Gallbladder (tissue), 1 donor: Measurements from ENCODE around the gene FAM25G.

DNA sequence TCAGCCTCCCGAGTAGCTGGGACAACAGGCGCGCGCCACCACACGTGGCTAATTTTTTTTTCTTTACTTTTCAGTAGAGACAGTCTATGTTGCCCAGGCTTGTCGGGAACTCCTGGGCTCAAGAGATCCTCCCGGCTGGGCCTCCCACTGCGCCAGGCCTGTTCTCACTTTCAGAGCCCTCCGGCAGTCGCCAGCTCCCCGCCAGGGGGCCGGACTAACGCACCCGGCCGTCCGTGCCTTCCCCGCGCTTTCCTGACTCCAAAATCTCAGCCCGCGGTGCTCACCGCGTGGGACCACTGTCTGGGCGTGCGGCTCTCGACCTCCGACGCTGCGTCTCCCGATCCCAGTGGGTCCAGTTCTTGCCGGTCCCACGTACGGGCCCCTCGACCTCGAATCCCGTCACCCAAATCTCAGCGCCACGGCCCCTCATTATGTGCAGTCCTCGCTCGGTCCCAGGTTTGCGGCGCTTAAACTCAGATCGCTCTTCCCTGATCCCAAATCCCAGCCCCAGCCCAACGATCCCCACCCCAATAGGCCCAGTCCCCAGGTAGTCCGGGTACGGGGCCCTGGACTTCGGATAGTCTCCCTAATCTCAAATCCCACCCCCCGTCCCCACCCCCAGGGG, 837 bp downstream of the HNRNPF start:
- PRO-cap: bidirectional peak, plus-strand start at position 261 of the sequence, minus-strand start at position 220 of the sequence

- PRO-cap: no peak
Measured at GRCh38 chr10:43816223-43816612, 167.5 kb upstream of the ZNF32 start.

DNA sequence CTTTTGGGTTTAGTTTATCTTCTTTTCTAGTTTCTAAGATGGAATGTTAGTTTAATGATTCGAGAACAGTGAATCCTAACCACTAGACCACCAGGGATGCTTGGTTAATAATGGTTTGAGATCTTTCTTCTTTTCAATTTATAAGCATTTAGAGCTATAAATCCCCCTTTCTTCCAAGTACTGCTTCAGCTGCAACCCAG, 302.2 kb upstream of the ZNF32 start:
- PRO-cap: unidirectional peak, minus-strand start at position 99 of the sequence

DNA sequence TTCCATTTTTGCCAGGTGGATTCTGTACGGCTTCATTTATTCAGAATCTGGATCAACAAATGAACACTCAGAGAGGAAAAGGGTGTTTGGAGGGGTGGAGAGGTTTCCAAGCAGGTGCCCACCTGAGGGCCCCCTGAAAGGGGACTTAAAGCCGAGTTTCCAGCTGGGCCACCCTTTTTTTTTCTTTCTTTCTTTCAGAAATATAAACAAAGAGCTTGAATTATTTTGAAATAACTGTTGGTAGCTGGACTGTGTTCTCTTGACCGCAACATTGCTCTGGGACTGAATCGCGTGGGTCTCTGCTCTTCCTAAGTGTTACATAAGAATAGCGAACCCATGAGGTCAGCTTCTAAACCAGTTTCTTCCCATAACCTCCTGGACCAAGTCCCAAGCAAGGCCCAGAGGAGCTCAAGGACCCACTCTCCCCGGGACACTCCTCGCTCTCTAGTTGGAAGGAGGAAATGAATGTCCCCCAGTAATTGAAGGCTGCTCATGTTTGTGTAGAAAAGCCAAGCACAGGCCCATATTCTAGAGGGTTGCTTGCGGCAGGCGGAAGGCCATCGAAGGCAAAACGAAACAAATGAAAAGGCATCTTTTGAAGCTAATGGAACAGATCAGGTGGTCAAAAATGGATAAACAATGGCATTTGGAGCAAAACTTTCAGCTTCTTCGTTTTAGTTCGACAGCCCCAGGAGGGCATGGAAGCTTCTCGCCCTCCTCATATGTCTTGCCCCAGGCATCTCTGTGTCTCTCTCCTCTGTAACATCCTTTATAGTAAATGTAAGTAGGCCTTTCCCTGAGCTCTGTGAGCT, 91.0 kb downstream of the CXCL12 start:
- PRO-cap: bidirectional peak, plus-strand start at position 401 of the sequence, minus-strand start at position 278 of the sequence

- PRO-cap: no peak
Measured at GRCh38 chr10:44968873-44969407, 9.3 kb downstream of the RASSF4 start.

DNA sequence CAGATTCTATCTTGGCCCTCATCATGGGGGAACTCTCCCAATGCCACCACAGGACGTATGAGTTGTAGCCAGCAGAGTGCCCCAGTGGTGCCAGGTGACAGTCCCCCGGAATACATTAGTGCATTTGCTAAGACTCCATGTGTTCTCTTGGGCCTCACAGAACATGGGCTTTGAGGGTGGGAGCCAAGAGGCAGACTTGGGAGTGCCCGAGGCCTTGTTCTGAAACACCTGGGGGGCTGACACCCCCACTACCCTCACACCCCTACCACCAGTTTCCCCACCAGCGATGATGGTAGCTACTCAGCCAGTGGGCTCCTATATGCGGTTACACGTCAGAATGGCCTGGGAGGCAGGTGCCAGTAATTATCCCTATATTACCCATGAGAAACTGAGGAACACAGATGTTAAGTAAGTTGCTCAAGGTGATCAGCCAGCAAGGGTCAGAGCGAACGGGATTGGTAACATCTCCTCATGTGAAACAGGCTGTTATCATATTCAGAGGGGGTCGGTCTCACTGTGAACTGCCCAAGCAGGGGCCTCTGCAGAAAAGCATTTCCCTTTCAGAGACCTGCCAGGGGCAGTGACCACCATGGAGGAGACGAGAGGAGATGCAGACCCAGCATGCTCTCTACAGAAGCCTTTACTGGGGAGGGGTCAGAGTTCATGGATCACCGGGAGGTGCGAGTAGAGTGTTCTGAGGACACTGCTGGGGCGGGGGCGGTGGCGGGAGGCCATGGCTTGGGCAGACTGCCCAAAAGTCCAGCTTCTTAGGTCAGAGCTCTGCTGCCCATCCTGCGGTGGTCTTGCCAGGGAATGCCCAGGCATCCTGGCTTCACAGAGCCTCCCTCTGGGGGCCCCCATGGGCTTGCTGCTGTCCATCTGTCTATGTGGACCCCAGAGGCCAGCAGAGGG, 1.6 kb downstream of the DEPP1 start:
- PRO-cap: no peak

GRCh38 chr10:44995797-44996803, 4.6 kb upstream of the ZNF22 start:
- PRO-cap: bidirectional peak, plus-strand start at chr10:44996558, minus-strand start at chr10:44996413; unidirectional peak, plus-strand start at chr10:44996558; unidirectional peak, plus-strand start at chr10:44996609

GRCh38 chr10:45454101-45454870, 80.3 kb downstream of the ALOX5 start:
- PRO-cap: no peak

- PRO-cap: no peak
Measured at GRCh38 chr10:45969718-45970073, 2.6 kb upstream of the TIMM23 start.

GRCh38 chr10:45970074-45970947, 2.0 kb upstream of the TIMM23 start:
- PRO-cap: no peak

GRCh38 chr10:45998105-45998976, 26.1 kb downstream of the TIMM23 start:
- PRO-cap: no peak

GRCh38 chr10:46020733-46021281, 9.6 kb downstream of the NCOA4 start:
- PRO-cap: no peak

GRCh38 chr10:46021878-46022394, 8.5 kb downstream of the NCOA4 start:
- PRO-cap: no peak

- PRO-cap: no peak
Measured at GRCh38 chr10:46299969-46300547, 13.3 kb downstream of the ANTXRL start.

DNA sequence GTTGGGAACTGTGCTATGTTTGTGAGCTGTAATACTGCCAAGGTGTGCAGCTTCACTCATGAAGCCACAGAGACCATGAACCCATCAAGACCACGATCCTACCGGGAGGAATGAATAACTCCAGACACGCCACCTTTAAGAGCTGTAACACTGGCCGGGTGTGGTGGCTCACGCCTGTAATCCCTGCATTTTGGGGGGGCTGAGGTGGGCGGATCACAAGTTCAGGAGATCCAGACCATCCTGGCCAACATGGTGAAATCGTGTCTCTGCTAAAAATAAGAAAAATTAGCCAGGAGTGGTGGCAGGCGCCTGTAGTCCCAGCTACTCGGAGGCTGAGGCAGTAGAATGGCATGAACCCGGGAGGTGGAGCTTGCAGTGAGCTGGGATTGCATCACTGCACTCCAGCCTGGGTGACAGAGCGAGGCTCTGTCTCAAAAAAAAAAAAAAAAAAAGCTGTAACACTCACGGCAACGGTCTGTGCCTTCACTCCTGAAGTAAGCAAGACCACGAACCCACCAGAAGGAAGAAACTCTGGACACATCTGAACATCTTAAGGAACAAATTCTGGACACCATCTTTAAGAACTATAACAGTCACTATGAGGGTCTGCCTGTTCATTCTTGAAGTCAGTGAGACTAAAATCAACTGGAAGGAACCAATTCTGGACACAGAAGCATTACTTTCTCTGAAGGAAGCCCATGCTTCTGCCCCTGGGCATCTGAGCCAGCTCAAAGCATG, 132.7 kb upstream of the GDF10 start:
- PRO-cap: no peak

DNA sequence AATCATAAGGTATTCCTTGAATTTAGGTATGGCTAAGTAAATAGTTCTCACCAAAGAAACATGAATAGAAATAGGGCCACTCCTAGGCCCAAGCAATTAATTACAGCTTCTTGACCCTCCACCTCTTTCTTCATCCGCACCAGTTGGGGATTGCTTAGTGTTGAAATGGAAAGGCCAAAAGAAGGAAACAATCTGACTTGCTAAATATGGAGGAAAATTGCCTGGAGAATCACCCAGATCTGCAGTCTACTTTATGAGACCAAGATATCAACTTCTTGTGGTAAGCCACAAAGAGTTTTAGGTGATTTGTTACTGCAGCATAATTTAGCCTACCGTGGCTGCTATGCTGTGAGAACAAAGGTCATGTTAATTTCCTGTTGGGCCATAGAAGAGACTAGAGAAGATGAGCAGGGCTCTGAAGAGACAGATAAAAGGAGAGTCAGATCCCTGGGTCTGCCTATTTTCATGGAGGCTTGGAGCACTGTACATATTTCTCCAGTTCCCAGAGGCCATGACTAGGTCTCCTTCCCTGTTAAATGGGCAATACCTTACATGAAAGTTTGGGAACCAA, 93.4 kb upstream of the GDF10 start:
- PRO-cap: no peak

GRCh38 chr10:47256637-47257217, 43.3 kb upstream of the GDF10 start:
- PRO-cap: no peak

DNA sequence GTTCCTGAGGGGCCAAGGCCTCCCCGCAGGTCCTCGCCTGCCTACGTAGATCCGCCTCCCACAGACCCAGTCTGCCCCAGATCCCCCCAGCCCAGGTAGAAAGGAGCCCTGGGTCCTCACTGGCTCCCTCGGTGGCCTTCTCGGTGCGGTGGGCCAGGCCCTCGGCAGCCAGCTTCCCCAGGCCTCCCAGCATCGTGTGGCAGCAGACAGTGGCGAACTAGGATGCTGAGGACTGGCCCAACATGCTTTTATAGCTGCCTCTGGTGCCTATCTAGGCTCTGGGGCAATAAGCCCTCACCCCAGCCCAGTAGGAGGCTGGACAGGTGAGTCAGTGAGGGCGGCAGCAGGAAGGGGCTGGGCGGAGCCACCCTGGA, at the start of gene FAM25G:
FAM25G (minus strand) TSS at position 219 of the 374 bp plus-strand sequence.
- PRO-cap: no peak

GRCh38 chr10:47583242-47583577, 59.8 kb upstream of the AGAP9 start:
- PRO-cap: no peak

- PRO-cap: no peak
Measured at GRCh38 chr10:47743575-47744242, 19.7 kb downstream of the SYT15B start.